Right cardiac atrium (tissue), 1 donor: ENCODE results near the genes GRIK4 and TBCEL.

DNA sequence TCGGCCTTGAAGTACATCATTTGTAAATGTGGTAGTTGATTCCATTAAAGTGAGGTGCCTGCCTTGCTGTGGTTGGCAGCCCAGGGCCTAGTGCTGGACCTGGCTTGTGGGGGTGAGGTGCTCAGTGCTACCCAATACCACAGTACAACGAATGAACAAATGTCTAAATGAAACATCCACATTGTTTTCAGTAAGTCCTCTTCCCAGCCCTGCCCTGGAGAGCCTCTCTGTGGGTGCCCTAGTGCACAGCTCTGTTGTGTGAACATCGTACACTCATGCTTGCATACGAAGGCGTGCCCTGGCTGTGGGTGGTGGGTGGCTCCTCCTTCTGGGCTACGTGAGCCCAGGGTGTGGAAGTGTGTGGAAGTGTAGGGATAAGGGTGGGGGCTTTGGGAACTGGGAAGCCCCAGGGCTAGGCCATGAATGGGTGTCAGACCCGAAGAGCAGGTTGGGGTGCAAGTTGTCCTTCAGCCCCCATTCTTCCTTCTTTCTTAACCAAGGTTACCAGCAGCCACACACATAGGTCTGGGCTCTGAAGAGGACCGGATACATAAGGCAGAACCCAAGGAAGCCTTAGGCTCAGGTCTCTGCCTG lies 577 bp upstream of the NLRX1 start:
- PRO-cap: no peak

- PRO-cap: no peak
Observed at GRCh38 chr11:119185616-119186116, 391 bp downstream of the NHERF4 start.

DNA sequence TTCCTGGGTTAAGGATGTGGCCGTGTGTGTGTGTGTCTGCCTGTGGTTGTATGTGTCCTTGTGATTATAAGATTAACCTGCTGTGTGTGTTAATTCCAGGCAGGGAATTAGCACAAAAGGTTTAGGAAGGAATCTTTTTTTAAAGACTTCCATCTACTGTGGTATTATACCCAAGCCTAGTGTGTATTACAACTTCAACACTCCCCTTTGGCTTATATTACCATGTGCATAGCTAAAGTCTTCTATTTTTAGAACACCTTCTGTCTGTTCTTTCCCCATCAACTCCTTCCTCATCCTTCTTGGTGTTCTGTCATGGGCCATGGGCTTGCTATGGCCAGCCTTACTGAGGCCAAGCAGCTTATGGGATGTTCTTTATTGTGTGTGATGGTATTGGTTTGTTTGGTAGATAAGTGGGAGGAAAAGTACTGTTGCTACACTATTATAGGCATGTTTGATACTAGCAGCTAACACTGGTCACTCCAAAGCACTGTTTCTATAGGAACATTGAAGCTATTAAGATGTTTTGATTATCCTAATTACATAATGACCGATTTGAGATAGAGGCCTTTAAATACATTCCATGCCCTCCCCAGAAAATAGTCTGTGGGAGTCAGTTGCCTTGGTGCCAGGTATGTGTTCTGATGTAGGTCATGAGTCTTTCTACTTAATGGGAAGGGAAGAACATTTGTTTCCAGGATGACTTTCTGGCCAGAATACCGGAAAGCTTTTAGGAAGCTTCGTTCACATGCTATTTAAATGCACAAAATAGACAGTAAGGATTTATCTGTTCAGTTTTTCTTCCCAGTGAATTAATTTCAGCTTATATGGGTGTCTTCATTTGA lies 16.6 kb downstream of the MCAM start:
- PRO-cap: no peak

- PRO-cap: no peak
Observed at GRCh38 chr11:119311999-119313055, 4.6 kb downstream of the MCAM start.

- PRO-cap: no peak
Observed at GRCh38 chr11:119338930-119339536, 1.6 kb downstream of the C1QTNF5 start.

GRCh38 chr11:119663106-119663809 lies 65.7 kb downstream of the NECTIN1 start:
- PRO-cap: no peak

DNA sequence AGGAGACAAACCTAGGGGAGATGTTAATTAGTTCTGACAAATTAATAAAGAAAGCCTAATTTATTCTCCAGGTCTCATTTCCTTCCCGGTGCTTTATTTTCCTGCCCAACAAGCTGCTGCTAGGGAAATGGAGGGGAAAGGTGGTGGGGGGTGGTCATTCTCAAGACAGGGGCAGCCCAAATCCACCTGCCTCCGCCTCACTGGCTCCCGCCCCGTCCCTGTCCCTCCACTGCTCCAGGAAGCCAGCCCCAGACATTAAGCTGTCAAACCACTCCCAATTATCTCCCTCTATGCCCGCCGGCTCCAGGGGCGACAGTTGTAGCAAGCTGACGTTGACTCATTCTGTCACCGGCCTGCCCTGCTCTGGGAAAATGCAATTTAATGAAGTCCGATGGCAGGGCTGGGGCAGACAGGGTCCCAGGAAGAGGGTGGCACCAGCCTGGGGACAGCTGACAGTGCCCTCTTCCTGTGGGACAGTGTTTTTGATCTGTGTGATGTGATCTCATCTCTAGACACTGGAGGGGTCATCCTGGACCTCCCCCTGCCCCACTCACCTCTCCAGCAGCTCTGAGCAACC lies 27.3 kb downstream of the NECTIN1 start:
- PRO-cap: no peak

- PRO-cap: no peak
Observed at GRCh38 chr11:119742042-119743109, 13.4 kb upstream of the NECTIN1 start.

DNA sequence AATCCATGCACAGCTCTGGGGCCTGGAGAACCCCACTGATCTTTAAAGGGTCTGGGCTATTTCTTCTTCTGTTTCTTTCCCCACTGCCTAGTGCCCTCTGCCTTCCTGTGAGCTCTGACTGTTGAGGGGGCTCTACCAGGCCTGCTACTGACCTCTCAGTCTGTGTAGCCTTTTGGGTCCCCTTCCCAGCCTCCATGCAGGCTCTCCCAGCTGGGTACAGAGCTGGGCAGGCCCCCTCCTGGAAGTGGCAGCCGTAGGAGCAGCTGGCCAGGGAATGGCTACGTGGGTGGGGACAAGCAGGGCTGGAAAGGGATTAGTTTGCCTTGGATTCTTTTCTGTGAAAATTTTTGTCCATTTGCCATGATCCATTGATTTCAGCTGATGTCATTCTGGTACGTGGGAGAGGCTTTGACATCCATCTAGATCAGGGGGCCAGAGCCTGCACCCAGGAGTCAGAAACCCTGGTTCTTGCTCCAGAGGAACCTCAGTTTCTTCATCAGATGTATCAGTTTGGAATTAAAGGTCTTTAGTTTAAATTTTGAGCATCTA lies 23.9 kb upstream of the NECTIN1 start:
- PRO-cap: no peak

GRCh38 chr11:120024084-120024359 lies 113.9 kb downstream of the TRIM29 start:
- PRO-cap: no peak

DNA sequence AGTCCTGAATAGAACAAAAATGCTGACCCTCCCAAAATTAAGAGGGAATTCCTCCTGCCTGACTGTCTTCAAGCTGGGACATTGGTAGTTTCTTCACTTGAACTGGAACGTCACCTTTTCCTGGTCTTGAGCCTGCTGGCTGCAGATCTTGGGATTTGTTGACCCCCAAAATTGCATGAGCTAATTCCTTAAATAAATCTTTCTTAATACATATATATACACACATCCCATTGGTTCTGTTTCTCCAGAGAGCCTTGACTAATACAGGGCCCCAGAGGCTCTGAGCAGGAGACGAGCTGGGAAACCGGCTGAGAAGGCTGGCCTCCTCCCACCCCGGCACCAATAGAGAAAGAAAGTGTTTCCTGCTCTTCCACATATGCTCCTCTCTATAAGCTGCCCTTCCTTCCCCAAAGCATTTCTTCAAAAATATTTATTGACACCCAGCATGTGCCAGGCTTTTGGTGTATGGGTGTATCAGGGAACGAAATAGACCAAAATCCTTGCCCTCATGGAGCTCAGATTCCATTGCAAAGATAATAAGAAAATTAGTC lies 46.1 kb downstream of the TRIM29 start:
- PRO-cap: no peak

GRCh38 chr11:120272968-120273360 lies 33.0 kb downstream of the POU2F3 start:
- PRO-cap: no peak

- PRO-cap: no peak
Observed at GRCh38 chr11:120294894-120295532, 30.1 kb upstream of the TLCD5 start.

DNA sequence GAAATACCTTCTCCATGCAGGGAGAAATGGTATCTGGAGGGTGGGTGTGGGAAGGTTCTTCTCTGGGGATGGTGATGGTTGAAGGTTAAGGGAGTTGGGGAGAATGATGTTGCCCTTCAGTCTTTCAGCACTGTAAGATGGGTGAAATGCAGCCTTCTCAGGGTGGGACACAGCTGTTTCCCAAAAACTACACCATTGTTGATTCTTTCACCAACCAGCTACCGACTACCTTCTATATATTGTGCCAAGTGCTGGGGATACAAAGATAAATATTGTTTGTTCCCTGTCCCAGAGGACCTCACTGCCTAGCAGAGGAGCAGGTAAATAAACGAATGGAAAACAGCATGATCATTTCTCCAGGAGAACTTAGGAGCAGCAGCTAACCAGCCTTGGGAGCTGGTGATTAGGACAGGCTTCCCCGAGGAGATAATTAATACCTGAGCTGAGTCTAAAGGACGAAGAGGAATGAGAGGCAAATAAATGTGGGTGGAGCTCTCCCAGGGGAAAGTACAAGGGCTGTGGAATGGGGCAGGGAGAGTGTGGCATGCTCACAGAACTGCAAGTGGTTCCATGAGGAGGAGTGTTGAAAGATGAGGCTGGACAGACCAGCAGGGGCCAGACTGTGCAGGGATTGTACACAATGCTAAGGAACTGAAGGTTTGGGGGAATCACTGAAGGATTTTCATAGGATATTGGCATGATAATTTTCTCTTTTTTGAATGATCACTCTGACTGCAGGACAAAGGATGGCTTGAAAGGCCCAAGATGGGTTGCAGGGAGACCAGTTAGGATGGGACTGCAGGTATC lies 14.3 kb upstream of the TLCD5 start:
- PRO-cap: no peak

GRCh38 chr11:120381532-120381994 lies 45.4 kb downstream of the ARHGEF12 start:
- PRO-cap: no peak

- PRO-cap: no peak
Observed at GRCh38 chr11:120488480-120489179, 22.9 kb upstream of the GRIK4 start.

- PRO-cap: unidirectional peak, plus-strand start at chr11:120511759
Observed at GRCh38 chr11:120511485-120511911, at the start of gene GRIK4. Gene GRIK4 (plus strand): TSS chr11:120511748.

- PRO-cap: no peak
Observed at GRCh38 chr11:120546464-120547566, 35.3 kb downstream of the GRIK4 start.

GRCh38 chr11:120776005-120776892 lies 247.7 kb upstream of the TBCEL start:
- PRO-cap: no peak

DNA sequence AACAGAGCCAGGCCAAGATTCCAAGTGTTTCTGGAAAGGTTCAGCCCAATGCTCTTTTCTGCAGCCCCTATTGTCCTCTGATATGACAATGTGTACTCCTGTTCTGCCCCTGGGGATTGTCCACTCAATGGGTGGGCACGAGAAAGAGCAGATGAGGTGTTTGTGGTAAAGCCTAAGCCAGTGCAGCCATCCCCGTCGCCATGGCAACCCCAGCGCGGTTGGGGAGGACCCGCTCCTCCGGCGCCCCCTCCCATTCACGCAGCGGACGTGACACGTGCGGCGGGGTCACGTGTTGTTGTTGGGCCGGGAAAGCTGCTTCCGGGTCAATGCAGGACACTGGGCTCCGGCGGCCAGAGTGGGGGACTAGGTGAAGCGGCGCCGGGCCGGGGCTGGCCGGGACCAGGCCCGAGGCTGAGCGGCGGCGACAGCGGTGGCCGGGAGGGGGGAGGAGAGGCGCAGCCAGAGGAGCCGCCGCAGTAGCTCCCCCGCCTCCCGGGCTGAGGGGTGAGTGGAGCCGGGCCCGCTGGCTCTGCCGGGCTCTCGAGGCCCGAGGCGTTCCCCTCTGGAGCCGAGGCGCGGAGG lies at the start of gene TBCEL:
Gene TBCEL (plus strand): TSS at position 315 of the 582 bp plus-strand sequence.
- PRO-cap: bidirectional peak, plus-strand start at position 336 of the sequence, minus-strand start at position 220 of the sequence